K562 (cell line): ENCODE measurements around a stretch of chr20.

GRCh38 chr20:47210270-47211451 is 145.8 kb downstream of the ZMYND8 start:
- RAMPAGE, long total RNA = no peak
- RRBS = no CpG with 5 or more reads among the region's 29 CpGs
PRO-cap:
- standard = no peak
- CoPRO, capped RNA only, 2 experiments = no peak in any of the 2 experiments
- CoPRO, capped and uncapped RNA, 2 experiments = peak in 2 of 2 experiments; most common minus-strand start chr20:47210454 (in 1)
- CoPRO, uncapped RNA only, 2 experiments = peak in 2 of 2 experiments; most common minus-strand start chr20:47210354 (in 1)
CAGE:
- cytosol, long polyA plus RNA = no peak
- long polyA plus RNA = no peak
- nucleolus, long total RNA = no peak
- nucleus, long polyA plus RNA = start-site peak on the minus strand at chr20:47210518-47211272, 1,497 and 786 reads in 2 replicates

DNA sequence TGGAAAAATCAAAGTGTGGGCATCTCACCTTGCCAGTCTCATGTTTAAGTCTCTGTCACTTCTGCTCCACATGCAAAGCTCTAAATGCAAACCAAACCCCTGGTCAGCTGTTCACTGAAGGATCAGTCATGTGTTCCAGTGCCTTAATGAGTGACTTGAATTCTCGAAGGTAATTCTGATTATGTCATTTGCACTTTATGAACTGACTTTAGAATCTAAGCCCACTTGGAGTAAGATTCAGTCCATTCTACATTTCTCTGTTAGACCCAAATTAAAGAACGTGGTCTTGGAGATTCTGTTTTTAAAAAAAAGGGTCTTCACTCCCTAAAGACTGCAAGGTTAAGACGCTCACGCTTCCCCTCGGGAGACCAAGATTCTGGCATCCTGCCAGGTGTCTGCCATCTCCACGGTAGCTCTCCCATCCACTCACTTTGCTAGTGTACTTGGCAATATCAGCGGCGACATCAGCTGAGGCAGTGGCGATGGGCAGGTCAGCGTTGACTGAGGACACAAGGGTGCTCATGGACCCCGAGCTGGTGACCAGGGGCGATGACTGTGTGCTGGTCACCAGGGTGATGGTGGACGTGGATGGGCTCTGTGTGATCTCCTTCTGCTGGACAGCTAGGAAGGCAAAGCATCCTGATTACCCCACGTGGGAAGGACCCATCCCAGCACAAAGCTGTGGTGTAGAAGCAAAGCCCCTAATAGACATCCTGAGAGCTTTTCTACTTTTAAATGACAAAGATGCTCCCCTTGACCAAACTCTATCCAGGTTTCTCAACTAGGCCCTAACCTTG is 120.4 kb downstream of the ZMYND8 start:
- RAMPAGE, long total RNA = no peak
- RRBS = no CpG with 5 or more reads among the region's 14 CpGs
PRO-cap:
- standard = no peak
- CoPRO, capped RNA only, 2 experiments = no peak in any of the 2 experiments
- CoPRO, capped and uncapped RNA, 2 experiments = no peak in any of the 2 experiments
- CoPRO, uncapped RNA only, 2 experiments = peak in 2 of 2 experiments; most common minus-strand start position 82 of the sequence (in 1)
CAGE:
- cytosol, long polyA plus RNA = no peak
- long polyA plus RNA = no peak
- nucleolus, long total RNA = no peak
- nucleus, long polyA plus RNA = no peak

GRCh38 chr20:47318828-47319393 is 37.6 kb downstream of the ZMYND8 start:
- RAMPAGE, long total RNA = no peak
- RRBS = 6% methylated on average over 7 of the region's 20 CpGs
PRO-cap:
- standard = bidirectional peak, plus-strand start at chr20:47319137, minus-strand start at chr20:47319058
- CoPRO, capped RNA only, 2 experiments = peak in 2 of 2 experiments; most common plus-strand start chr20:47319135 (in 1); most common minus-strand start chr20:47318999 (in 2)
- CoPRO, capped and uncapped RNA, 2 experiments = peak in 2 of 2 experiments; most common plus-strand start chr20:47319137 (in 2); most common minus-strand start chr20:47318916 (in 1)
- CoPRO, uncapped RNA only, 2 experiments = no peak in any of the 2 experiments
CAGE:
- cytosol, long polyA plus RNA = no peak
- long polyA plus RNA = no peak
- nucleolus, long total RNA = no peak
- nucleus, long polyA plus RNA = no peak

- RAMPAGE, long total RNA = no peak
- RRBS = no CpG with 5 or more reads among the region's 10 CpGs
PRO-cap:
- standard = no peak
- CoPRO, capped RNA only, 2 experiments = no peak in any of the 2 experiments
- CoPRO, capped and uncapped RNA, 2 experiments = no peak in any of the 2 experiments
- CoPRO, uncapped RNA only, 2 experiments = peak in 2 of 2 experiments; most common minus-strand start chr20:47340927 (in 1)
CAGE:
- cytosol, long polyA plus RNA = no peak
- long polyA plus RNA = no peak
- nucleolus, long total RNA = no peak
- nucleus, long polyA plus RNA = no peak
Observed at GRCh38 chr20:47340647-47341291, 15.7 kb downstream of the ZMYND8 start.

GRCh38 chr20:47657730-47658515 is 127.4 kb downstream of the SULF2 start:
- RAMPAGE, long total RNA = no peak
- RRBS = no CpG with 5 or more reads among the region's 9 CpGs
PRO-cap:
- standard = no peak
- CoPRO, capped RNA only, 2 experiments = no peak in any of the 2 experiments
- CoPRO, capped and uncapped RNA, 2 experiments = no peak in any of the 2 experiments
- CoPRO, uncapped RNA only, 2 experiments = no peak in any of the 2 experiments
CAGE:
- cytosol, long polyA plus RNA = no peak
- long polyA plus RNA = no peak
- nucleolus, long total RNA = no peak
- nucleus, long polyA plus RNA = no peak

GRCh38 chr20:47672763-47673727 is 112.2 kb downstream of the SULF2 start:
- RAMPAGE, long total RNA = no peak
- RRBS = no CpG with 5 or more reads among the region's 18 CpGs
PRO-cap:
- standard = no peak
- CoPRO, capped RNA only, 2 experiments = no peak in any of the 2 experiments
- CoPRO, capped and uncapped RNA, 2 experiments = no peak in any of the 2 experiments
- CoPRO, uncapped RNA only, 2 experiments = no peak in any of the 2 experiments
CAGE:
- cytosol, long polyA plus RNA = no peak
- long polyA plus RNA = no peak
- nucleolus, long total RNA = no peak
- nucleus, long polyA plus RNA = no peak

DNA sequence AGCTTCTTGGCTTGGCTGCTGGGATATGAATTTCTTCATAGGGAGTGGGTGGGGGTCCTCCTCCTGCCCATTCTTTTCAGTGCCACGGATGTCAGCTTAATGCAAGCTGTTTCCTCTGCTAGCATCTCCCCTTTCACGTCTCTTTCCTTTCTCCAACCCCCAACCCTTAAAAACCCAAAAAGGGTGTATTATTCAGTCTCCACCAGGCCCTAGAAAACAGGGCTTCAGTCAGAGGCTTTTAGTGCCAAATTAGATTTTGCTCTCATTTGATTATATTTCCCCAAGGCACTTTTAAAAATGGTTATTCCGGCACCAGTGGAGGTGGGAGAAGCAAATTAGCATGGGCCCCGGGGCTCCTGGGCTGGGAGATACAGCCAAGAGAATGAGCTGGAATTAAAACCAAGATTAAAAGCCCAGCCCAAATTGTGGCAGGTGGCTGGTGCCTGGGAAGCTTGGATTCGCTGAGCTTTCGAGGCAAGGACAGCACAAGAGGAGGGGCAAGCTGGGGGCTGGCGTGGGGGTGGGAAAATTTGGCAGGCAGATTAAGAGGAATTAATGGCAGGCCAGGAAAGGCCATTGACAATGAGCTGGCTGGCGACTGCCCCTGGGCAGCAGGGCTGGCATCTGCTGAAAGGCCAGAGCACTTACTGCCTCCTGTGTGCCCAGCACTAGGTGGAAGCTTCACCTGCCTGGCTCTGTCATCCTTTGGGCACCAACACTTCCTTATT is 76.4 kb downstream of the SULF2 start:
- RAMPAGE, long total RNA = no peak
- RRBS = no CpG with 5 or more reads among the region's 8 CpGs
PRO-cap:
- standard = no peak
- CoPRO, capped RNA only, 2 experiments = no peak in any of the 2 experiments
- CoPRO, capped and uncapped RNA, 2 experiments = no peak in any of the 2 experiments
- CoPRO, uncapped RNA only, 2 experiments = no peak in any of the 2 experiments
CAGE:
- cytosol, long polyA plus RNA = no peak
- long polyA plus RNA = no peak
- nucleolus, long total RNA = no peak
- nucleus, long polyA plus RNA = no peak

DNA sequence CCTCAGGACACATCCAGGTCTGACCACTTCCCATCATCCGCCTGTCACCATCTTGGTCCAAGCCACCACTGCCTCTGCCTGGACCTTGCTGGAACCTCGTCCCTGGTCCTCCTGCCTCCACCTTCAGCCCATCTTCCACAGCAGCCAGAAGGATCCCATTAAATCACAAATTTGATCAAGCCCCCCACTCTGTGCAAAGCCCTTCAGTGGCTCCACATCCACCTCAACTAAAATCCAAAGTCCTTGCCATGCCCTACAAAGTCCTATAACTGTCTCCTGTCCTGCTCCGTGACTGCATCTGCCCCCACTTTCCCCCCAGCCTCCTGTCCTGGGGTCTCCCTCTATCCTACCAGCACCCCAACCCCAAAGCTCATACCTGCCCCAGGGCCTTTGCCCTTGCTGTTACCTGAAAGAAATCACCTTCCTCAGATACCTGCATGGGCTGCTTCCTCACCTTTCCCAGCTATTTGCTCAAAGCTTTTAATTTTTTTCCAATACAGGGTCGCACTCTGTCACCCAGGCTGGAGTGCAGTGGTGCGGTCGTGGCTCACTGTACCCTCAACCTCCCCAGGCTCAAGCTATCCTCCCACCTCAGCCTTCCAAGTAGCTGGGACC is 70.7 kb downstream of the SULF2 start:
- RAMPAGE, long total RNA = no peak
- RRBS = no CpG with 5 or more reads among the region's 6 CpGs
PRO-cap:
- standard = no peak
- CoPRO, capped RNA only, 2 experiments = no peak in any of the 2 experiments
- CoPRO, capped and uncapped RNA, 2 experiments = no peak in any of the 2 experiments
- CoPRO, uncapped RNA only, 2 experiments = no peak in any of the 2 experiments
CAGE:
- cytosol, long polyA plus RNA = no peak
- long polyA plus RNA = no peak
- nucleolus, long total RNA = no peak
- nucleus, long polyA plus RNA = no peak

DNA sequence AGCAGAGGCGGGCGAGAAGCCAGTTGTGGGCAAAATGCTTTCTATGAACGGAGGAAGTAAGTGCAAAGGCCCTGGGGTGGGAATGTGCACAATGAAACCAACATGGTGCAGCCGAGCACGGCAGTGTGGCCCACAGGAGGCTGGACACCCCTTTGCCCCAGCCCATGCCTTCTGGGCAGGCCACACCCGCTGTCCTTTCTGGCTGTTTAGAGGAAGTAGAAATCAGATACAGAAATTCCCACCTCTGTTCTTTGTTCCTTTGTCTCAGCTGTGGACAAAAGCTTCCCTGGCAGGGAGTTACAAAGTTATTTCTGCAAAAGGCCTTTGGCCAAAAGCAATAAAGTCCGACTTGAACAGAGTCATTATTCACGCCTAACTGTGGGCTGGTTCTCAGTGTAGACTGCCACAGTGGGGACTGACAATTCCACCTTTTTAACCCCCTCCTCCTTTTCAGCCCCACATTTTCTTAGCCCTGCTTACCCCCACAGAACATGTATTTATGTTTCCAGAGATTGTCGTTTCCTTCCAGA is 11.8 kb downstream of the SULF2 start:
- RAMPAGE, long total RNA = no peak
- RRBS = no CpG with 5 or more reads among the region's 9 CpGs
PRO-cap:
- standard = no peak
- CoPRO, capped RNA only, 2 experiments = no peak in any of the 2 experiments
- CoPRO, capped and uncapped RNA, 2 experiments = no peak in any of the 2 experiments
- CoPRO, uncapped RNA only, 2 experiments = no peak in any of the 2 experiments
CAGE:
- cytosol, long polyA plus RNA = no peak
- long polyA plus RNA = no peak
- nucleolus, long total RNA = no peak
- nucleus, long polyA plus RNA = no peak

GRCh38 chr20:47784368-47784954 is 820 bp downstream of the SULF2 start:
- RAMPAGE, long total RNA = no peak
- RRBS = 15% methylated on average over 9 of the region's 31 CpGs
PRO-cap:
- standard = no peak
- CoPRO, capped RNA only, 2 experiments = no peak in any of the 2 experiments
- CoPRO, capped and uncapped RNA, 2 experiments = no peak in any of the 2 experiments
- CoPRO, uncapped RNA only, 2 experiments = no peak in any of the 2 experiments
CAGE:
- cytosol, long polyA plus RNA = no peak
- long polyA plus RNA = no peak
- nucleolus, long total RNA = no peak
- nucleus, long polyA plus RNA = no peak

DNA sequence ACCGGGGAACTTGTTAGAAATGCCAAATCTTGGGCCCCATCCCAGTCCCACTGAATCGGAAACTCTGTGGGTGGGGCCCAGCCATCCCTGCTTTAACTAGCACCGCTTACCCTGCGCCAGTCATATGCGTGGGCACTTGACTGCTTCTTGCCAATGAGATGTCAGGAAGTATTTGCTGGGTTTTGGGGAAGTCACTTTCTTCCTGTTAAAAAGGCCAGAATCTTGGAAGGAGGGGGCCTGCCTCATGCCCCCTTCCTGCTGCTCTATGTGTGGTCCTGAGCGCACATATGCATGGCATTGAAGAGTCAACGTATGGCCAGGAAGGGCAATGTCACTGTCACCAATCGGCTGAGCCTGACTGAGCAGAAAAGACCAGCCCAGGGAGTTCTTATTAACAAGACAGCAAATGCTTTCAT is 11.8 kb upstream of the SULF2 start:
- RAMPAGE, long total RNA = no peak
- RRBS = no CpG with 5 or more reads among the region's 8 CpGs
PRO-cap:
- standard = no peak
- CoPRO, capped RNA only, 2 experiments = no peak in any of the 2 experiments
- CoPRO, capped and uncapped RNA, 2 experiments = no peak in any of the 2 experiments
- CoPRO, uncapped RNA only, 2 experiments = no peak in any of the 2 experiments
CAGE:
- cytosol, long polyA plus RNA = no peak
- long polyA plus RNA = no peak
- nucleolus, long total RNA = no peak
- nucleus, long polyA plus RNA = no peak

GRCh38 chr20:48024947-48025576 is 239.8 kb upstream of the SULF2 start:
- RAMPAGE, long total RNA = no peak
- RRBS = no CpG with 5 or more reads among the region's 16 CpGs
PRO-cap:
- standard = no peak
- CoPRO, capped RNA only, 2 experiments = no peak in any of the 2 experiments
- CoPRO, capped and uncapped RNA, 2 experiments = no peak in any of the 2 experiments
- CoPRO, uncapped RNA only, 2 experiments = no peak in any of the 2 experiments
CAGE:
- cytosol, long polyA plus RNA = no peak
- long polyA plus RNA = no peak
- nucleolus, long total RNA = no peak
- nucleus, long polyA plus RNA = no peak

GRCh38 chr20:48203308-48203666 is 418.0 kb upstream of the SULF2 start:
- RAMPAGE, long total RNA = no peak
- RRBS = no CpG with 5 or more reads among the region's 7 CpGs
PRO-cap:
- standard = no peak
- CoPRO, capped RNA only, 2 experiments = no peak in any of the 2 experiments
- CoPRO, capped and uncapped RNA, 2 experiments = no peak in any of the 2 experiments
- CoPRO, uncapped RNA only, 2 experiments = no peak in any of the 2 experiments
CAGE:
- cytosol, long polyA plus RNA = no peak
- long polyA plus RNA = no peak
- nucleolus, long total RNA = no peak
- nucleus, long polyA plus RNA = no peak

DNA sequence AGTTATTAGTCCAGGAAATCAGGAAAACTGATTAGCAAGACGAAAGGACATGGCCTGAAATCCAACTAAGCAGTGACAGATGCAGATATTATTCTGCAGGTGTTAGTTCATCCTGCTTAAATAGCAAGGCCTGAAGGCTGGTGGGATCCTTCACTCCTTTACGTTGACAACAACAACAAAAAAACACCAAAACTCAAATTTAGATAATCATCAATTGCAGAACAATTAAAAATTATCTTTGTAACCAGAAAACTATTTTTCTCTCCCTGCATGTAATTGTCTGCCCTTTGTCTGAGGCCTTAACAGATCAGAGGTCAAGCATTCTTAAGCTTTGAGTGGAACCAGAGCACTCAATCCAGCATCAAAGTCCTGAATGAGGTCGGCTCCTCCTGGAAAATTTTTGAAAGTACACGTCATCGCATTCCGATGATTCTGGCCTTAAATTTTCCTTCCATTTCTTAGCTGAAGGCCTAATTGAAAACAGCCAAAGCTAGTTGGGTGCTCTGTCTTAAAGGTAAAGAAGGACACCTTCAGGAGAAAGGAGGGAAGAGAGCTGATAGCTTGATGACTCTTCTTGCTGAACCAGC is 510.1 kb upstream of the SULF2 start:
- RAMPAGE, long total RNA = no peak
- RRBS = no CpG with 5 or more reads among the region's 6 CpGs
PRO-cap:
- standard = no peak
- CoPRO, capped RNA only, 2 experiments = no peak in any of the 2 experiments
- CoPRO, capped and uncapped RNA, 2 experiments = no peak in any of the 2 experiments
- CoPRO, uncapped RNA only, 2 experiments = no peak in any of the 2 experiments
CAGE:
- cytosol, long polyA plus RNA = no peak
- long polyA plus RNA = no peak
- nucleolus, long total RNA = no peak
- nucleus, long polyA plus RNA = no peak

DNA sequence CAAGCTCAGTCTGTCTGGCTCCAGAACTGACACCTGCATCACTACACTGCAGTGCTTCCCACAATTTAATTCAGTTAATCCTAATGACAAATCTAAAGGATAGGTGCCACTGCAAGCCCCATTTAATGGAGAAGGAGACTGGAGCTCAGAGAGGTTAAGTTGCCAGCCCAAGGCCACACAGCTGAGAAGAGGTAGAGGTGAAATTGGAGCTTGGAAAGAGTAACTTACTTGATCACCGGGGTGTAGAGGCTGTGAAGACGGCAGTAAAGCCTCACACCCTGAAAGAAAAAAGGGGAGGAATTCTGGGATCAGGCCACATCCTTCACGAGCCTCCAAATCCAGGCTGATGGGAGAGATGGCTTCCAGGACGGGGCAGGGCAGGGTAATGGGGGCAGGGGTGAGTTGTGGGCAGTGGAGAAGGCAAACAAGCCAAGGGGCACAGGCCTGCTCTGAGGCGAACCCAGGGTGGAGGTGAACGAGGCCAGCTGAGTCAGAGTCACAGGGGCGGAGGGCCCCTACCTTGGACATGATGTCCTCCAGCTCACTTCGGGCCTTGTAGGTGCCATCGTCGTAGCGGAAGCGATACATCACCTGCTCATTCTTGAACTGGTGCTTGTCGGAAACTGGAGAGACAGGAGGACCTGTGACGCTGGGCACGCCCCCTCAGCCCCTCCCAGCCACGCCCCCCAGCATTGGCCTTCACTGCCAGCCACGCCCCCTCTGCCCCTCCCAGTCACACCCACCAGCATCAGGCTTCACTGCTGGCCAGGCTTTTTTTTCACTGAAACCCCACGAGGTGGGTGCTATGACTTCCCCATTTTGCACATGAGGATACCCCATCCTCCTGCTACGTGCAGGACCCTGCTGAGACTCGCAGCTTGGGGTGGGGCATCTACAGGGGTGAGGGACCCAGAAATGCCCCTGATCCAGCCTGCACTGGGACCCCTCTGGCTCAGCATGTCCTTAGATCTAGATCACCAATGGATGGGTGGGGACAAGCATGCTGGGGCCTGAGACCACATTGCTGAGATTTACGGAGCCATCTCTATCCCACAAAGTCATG is 148.3 kb downstream of the PREX1 start:
- RAMPAGE, long total RNA = no peak
- RRBS = no CpG with 5 or more reads among the region's 21 CpGs
PRO-cap:
- standard = no peak
- CoPRO, capped RNA only, 2 experiments = no peak in any of the 2 experiments
- CoPRO, capped and uncapped RNA, 2 experiments = no peak in any of the 2 experiments
- CoPRO, uncapped RNA only, 2 experiments = no peak in any of the 2 experiments
CAGE:
- cytosol, long polyA plus RNA = no peak
- long polyA plus RNA = no peak
- nucleolus, long total RNA = no peak
- nucleus, long polyA plus RNA = no peak

DNA sequence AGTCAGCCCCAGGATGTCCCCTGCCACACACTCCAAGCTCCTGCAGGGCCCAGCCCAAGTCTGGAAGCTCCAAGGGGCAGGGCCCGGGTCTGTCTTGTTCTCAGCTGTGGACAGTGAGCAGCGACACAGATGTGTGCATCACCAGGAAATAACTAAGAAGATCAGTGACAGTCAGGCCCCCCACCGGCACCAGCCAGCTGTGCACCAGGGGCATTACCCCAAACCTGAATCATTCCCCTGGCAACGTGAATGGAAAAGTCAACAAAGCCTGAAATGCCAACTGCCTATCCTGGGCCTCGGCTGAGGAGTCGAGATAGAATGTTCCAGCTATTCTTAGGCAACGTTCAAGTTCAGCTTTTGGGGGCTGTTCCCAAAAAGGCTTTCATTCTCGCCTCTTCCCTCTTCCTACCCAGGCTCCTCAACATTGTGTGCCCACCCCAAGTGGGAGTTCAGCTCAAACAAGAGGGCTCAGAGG is 105.0 kb downstream of the PREX1 start:
- RAMPAGE, long total RNA = no peak
- RRBS = 78% methylated on average over 1 of the region's 8 CpGs
PRO-cap:
- standard = no peak
- CoPRO, capped RNA only, 2 experiments = no peak in any of the 2 experiments
- CoPRO, capped and uncapped RNA, 2 experiments = no peak in any of the 2 experiments
- CoPRO, uncapped RNA only, 2 experiments = no peak in any of the 2 experiments
CAGE:
- cytosol, long polyA plus RNA = no peak
- long polyA plus RNA = no peak
- nucleolus, long total RNA = no peak
- nucleus, long polyA plus RNA = no peak

DNA sequence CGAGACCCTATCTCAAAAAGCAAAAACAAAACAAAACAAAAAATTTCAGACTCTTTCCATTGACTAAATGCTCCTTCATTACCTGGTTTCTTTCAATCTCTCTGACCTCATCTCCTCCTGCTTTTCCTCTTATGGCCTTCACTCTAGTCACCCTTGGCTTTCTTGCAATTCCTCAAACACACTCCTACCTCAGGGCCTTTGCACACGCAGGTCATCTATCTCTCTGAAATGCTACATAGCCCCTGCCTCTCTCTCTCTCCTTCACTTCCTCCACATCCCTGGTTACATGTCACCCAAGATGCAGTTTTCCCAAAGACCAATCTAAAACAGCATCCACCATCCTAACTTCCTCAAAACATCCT is 96.8 kb downstream of the PREX1 start:
- RAMPAGE, long total RNA = no peak
- RRBS = no CpG with 5 or more reads among the region's 2 CpGs
PRO-cap:
- standard = no peak
- CoPRO, capped RNA only, 2 experiments = no peak in any of the 2 experiments
- CoPRO, capped and uncapped RNA, 2 experiments = no peak in any of the 2 experiments
- CoPRO, uncapped RNA only, 2 experiments = no peak in any of the 2 experiments
CAGE:
- cytosol, long polyA plus RNA = no peak
- long polyA plus RNA = no peak
- nucleolus, long total RNA = no peak
- nucleus, long polyA plus RNA = no peak

DNA sequence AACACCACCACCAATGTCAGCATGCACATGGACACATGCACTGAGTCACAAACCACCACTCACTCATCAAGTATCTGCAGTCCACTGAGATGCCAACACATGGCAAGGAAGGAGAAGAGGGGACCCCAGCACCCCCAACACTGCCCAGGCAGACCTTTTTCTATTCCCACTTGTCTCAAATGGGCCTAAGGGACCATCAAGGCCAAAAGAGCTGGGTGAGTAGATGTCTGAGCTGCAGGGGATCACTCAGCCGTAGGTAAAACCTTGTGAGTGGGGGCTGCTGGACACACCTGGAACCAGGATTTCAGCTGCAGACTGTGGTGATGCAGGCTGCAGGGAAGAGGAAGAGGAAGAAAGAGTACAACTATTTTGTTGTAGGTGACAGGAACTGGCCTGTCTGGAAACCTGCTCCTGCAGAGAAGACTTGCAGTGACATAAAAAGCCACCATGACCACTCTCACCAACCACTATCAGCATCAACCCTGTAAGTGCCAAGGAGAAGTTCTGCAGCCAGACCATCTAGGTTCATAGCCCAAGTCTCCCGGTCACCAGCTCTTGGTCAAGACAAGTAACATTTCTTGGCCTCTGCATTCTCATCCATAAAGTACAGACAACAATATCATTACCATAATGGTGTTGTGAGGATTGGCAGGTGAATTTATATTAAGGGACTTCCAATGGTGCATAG is 91.3 kb downstream of the PREX1 start:
- RAMPAGE, long total RNA = no peak
- RRBS = no CpG with 5 or more reads among the region's 2 CpGs
PRO-cap:
- standard = no peak
- CoPRO, capped RNA only, 2 experiments = no peak in any of the 2 experiments
- CoPRO, capped and uncapped RNA, 2 experiments = no peak in any of the 2 experiments
- CoPRO, uncapped RNA only, 2 experiments = no peak in any of the 2 experiments
CAGE:
- cytosol, long polyA plus RNA = no peak
- long polyA plus RNA = no peak
- nucleolus, long total RNA = no peak
- nucleus, long polyA plus RNA = no peak